Epithelial cell of esophagus (primary cell): ENCODE measurements around the gene DHX32.

- RRBS = no CpG with 5 or more reads among the region's 13 CpGs
Observed at GRCh38 chr10:125084030-125084598, 56.2 kb upstream of the CTBP2 start.

GRCh38 chr10:125119927-125120569 lies 92.2 kb upstream of the CTBP2 start:
- RRBS = no CpG with 5 or more reads among the region's 10 CpGs

GRCh38 chr10:125147936-125149004 lies 120.4 kb upstream of the CTBP2 start:
- RRBS = no CpG with 5 or more reads among the region's 15 CpGs

GRCh38 chr10:125149005-125150201 lies 121.5 kb upstream of the CTBP2 start:
- RRBS = no CpG with 5 or more reads among the region's 22 CpGs

GRCh38 chr10:125229969-125230311 lies 202.1 kb upstream of the CTBP2 start:
- RRBS = no CpG with 5 or more reads among the region's 1 CpG

DNA sequence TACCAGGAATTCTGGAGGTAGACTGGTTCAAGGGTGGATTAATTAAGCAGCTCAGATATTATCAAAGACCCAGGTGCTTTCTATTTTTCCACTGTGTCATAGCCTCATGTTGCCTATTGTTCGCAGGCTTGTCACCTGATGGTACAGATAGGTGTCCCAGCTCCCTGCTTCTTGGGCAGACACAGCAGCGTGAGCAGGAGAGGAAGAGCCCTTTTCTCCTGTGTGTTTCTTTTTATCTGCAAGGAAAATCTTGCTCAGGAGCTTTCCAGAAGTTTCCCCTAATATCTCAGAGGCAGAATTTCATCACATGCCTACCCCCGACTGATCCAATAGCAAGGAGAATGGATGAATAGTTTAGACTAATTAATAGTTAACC lies 288.7 kb upstream of the CTBP2 start:
- RRBS = no CpG with 5 or more reads among the region's 3 CpGs

DNA sequence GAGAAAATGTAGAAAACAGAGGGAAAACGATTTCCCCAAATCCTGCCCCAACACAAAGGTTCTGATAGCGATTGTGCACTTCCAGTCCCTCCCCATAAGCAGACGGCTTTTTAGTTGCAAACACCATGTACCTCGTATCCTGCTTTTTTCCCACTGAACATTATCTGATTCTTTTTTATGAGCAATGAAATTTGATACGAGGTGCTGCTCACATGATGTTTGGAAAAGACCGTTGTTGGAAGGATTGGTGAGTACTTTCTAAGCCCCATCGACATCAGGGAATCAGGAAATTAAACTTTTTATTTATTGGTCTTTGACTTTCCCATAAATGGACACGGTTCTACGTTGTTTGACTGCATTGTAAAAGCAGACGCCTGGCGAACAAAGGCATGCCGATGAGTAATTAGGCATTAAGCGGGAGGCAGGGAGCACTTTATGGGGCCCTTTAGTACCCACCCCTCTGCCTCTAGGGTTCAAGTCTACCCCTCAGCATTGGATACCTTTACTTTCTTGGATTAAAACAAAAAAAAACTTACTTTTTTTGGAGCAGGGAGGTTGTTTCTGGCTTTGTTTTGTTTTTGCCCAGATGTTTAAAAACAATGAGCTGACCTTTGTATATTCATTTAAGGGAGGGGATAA lies 49.3 kb downstream of the TEX36 start:
- RRBS = no CpG with 5 or more reads among the region's 13 CpGs

DNA sequence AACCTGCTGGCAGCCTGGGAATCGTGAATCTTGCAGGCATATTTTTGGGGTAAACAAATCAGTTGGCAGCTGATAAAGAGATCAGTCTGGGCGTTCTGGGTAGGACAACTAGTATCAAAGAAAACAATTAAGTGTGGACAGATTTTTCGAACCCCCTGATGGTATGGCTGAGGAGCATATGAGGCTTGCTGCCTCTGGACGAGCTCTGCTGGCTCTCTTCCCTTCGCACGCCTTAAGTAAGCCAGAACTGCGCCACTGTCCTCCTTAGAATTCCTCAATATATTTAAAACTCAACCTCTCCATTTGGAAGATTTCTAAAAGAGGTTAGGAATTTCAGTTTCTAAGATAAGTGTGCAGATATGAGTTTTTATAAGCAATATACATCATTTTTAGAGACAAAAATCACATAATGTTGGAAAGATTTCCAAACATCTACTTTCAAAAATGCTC lies 9.3 kb upstream of the EDRF1 start:
- RRBS = no CpG with 5 or more reads among the region's 7 CpGs

DNA sequence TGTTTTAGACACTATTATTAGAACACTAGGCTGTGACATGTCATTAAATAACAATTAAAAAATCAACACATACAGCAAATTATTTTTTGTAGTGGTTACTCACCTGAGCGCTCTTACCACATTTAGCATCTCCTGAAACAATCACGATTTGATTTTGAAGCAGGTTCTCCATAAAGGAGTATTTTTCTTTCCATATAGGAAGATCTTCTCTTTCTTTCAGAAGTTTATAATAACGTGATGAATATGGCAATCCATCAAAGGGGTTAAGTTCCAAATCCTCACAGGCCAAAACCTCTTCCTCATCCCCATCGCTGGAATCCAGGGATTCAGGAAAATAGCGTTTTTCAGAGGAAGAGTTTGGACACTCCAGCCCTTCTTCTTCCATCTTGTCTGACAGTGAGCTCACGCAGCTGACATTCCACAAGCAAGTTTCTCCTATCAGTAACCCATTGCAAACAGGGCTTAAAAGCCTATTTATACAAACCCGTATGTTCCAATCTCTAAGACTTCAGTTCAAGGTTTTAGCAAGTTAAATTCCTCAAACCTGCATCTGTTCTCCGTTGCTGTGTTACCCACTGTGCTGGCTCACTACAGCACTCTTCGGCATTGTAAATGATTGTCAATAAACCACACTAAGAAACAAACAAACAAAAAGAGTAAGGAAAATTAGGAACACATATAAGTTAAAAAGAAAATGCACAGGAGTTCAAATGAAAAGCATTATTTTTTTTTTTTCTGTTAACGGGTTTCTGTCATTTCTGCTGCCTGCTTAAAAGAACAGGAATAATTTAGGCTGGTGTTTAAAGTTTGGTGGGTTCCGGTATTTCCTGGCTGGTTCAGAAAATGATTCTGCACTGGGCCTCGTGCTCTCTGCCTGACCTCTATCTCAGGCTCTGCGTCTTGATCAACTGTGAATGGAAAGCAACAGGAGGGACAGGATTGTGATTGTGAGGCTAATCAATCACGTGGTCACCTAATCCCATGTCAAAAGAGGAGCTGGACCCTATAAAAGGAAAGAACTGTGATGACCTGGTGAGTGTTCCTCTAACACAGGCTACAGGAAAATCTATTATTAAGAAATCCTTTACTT lies at the start of gene DHX32:
TSS of gene DHX32 (minus strand) at position 853 of the 1,090 bp plus-strand sequence.
- RRBS = no CpG with 5 or more reads among the region's 14 CpGs

- RRBS = no CpG with 5 or more reads among the region's 2 CpGs
Observed at GRCh38 chr10:125894294-125894505, 2.2 kb upstream of the FANK1 start.

GRCh38 chr10:125902927-125903320 lies 6.6 kb downstream of the FANK1 start:
- RRBS = no CpG with 5 or more reads among the region's 2 CpGs

DNA sequence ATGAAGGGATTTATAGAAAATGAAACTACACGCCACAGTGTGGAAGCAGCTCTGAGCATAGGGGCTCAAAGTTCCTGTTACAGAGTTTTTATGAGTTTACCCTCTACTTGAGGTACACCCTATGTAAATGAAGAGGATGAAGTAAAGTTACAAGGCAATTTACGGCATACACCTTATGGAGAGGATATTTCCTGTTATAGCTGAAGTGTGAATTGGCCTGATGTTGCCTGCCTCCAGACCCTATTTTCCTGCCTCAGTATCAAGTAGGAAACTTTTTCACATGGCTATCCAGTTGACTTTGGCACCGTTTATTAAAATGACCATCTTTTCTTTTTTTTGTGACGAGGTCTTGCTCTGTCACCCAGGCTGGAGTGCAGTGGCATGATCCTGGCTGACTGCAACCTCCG lies 33.4 kb downstream of the FANK1 start:
- RRBS = no CpG with 5 or more reads among the region's 5 CpGs

GRCh38 chr10:126041689-126042894 lies 145.7 kb downstream of the FANK1 start:
- RRBS = no CpG with 5 or more reads among the region's 21 CpGs

DNA sequence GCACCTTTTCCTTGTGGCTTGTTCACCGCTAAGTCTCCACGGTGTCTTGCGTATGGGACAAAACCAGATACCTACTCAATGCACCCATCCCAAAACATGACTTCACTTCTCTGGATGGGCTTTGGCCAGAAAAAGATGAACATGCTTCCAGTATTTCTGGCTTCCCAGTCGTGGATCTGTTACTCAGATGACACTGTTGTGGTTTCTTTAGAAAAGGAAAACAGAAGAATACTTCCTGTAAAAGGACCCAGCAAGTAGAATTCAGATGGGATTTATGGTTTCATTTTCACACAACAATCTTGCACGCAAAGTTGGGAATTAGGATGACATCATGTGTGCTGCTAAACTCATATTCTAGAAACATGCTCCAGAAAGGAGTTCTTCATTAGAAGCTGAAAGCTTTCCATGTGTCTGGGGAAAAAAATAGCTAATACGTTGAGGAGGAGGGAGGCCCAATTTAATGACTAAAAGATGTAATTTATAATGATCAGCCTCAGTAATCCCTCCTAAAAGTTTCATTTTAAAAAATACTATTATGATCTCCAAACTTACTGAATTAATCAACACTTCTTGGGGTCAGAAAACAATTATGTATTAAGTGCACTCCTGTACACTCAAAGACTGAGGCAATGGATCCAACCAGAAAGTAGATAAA lies 216.6 kb downstream of the ADAM12 start:
- RRBS = no CpG with 5 or more reads among the region's 6 CpGs

- RRBS = 7% methylated on average over 6 of the region's 33 CpGs
Observed at GRCh38 chr10:126386779-126387458, 1.4 kb downstream of the ADAM12 start.

GRCh38 chr10:126459227-126459755 lies 71.0 kb upstream of the ADAM12 start:
- RRBS = no CpG with 5 or more reads among the region's 14 CpGs

DNA sequence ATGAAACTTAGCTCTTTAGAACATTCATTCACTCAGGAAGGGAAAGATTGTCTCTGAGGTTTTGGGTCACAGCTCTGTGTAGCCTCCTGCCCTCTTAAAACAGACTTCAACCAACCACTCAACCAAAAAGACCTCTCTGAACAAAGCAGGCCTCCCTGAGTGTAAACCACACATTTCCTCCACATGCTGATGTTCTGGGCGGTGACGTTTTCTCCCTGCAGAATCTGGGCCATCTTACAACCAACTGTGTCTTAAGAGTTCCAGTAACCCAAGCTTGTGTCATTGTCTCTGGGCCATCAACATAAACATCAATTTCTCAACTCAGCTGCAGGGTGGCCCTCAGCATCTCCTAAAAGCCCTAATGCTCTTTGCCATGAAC lies 81.0 kb upstream of the ADAM12 start:
- RRBS = no CpG with 5 or more reads among the region's 2 CpGs

- RRBS = no CpG with 5 or more reads among the region's 3 CpGs
Observed at GRCh38 chr10:126523214-126523438, 134.8 kb upstream of the ADAM12 start.

GRCh38 chr10:127886439-127887050 lies 6.2 kb downstream of the CLRN3 start:
- RRBS = no CpG with 5 or more reads among the region's 12 CpGs

DNA sequence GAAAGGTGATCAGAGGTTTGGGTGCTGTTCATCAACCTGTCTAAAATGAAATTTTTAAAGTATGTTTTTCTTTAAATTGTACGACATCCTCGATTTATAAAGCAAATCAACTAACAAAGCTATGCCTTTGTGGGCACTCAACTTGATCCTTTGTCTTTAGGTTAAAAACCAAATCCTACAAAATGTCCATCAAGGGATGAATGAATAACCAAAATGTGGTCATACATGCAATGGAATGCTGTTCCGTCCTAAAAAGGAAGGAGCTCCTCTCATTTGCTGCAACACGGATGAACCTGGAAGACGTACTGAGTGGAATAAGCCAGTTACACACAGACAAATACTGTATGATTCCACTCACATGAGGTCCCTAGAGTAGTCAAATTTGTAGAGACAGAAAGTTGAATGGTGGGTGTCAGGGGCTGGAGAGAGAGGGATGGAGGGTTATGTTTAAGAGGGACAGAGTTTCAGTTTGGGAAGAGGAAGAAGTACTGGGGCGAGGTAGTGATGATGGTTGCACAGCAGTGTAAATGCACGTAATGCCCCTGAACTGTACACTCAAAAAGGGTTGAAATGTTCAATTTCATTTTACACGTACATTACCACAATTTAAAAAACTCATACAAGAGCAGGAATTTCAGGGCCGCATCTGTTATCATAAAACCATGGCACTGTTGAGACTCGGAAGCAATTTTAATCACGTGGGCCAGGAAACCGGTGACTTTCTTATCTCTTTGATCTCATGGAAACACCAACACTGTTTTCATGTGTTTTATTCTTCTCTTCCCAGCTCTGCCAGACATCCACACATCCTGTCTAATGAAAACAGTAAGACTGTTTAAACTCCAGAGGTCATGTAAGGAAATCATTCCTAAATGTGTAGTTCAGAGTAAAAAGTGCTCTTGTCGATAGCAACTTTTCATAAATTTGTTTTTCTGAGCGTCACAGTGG lies 35.7 kb downstream of the PTPRE start:
- RRBS = no CpG with 5 or more reads among the region's 14 CpGs